Parietal lobe (tissue), 2 donors: ENCODE measurements around the genes C10orf82 and HSPA12A.

DNA sequence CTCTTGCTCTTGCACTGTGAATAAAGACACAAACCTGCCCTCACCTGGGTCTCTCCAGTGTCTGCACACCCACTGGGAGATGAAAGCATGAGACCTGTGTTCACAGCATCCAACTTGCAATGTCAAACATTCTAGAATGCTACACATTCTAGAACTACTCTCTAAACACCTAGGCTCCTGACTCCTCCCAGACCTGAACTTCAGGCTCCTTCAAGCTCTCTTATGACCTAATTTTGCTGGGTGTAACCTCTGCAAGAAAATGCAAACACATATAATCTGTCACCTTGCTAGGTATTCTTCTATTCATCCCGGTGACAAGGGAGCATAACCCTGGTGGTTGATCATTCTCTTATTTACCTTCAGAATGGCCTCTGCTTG, 44.5 kb downstream of the ABLIM1 start:
- RAMPAGE, long total RNA = no peak

DNA sequence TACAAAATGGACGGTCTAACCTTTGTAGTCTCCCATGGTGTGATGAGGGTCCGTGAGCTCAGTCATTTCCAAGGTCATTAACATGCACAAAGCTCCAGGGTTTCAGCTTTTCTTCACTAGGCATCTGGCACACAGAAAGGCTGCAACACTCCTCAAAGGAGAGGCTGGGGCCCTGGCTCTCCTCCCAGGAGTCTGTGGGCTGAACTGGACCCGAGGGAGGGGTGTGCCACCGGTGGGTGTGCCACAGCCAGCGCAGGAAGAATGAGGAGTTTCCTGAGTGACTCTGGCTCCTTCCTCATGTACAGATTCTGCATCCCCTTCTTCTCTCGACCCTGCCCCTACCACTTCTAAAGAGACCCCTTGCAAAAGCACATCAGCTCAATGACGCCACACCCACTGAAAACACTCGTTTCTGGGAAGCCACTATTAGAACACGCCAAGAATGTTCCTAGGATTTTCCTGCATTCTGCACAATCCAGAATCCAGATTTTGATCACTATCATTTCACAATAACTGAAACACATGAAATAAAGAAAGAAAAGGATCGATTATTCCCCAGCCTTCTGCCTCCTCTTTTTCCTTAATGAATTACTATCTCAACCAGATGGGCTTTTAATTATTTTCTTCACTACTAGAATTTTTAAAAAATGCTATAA, 26.3 kb upstream of the ABLIM1 start:
- RAMPAGE, long total RNA = no peak

GRCh38 chr10:114696729-114697694, 38.9 kb upstream of the ABLIM1 start:
- RAMPAGE, long total RNA = no peak

DNA sequence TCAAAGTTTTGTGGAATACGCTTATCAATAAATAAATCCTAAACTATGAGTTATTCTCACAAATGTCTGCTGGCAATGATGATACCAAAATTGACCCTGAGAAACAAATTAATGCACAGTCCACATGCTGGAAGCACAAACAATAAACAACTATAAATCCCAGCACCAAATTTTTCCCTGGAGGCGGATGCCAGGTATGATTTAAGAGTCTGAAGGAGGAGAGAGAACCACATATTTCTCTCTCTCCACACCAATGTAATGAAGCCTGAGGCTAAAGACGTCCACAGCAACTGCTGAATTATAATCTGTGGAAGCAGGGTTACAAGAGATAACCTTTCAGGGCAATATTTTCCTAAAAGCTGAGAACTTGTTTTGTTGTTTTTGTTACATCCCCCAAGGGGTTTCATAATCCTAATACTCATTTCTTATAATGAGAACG, 48.3 kb upstream of the ABLIM1 start:
- RAMPAGE, long total RNA = no peak

- RAMPAGE, long total RNA = no peak
Measured at GRCh38 chr10:114757439-114758273, 63.9 kb upstream of the FHIP2A start.

DNA sequence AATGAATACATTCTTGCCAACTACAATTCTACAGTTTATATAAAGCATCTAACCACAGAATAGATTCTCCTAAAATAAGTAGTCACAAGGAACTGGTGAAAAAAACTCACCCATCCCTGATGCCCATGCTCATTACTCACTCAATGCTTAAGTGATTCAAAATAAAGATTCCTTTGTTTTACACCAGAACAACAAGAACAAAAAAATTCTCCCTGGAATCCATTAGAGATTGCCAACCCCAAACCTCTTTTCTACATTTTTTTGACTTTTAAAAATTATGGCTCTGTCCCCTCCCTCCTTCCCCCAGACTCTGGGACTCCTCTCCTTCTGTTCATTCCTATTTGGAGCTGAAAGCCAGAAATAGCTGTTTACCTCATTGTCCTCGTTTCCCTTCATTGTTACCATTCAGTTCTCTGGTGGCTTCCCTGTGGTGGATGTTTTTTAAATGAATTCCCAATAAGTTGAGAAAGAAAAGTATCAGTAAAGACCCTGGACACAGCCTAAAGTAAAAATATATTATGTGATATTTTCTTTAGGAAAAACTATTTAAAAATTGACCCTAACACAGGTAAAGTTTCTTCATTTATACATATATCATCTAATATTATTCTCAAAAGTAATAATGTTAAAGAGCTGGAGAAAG, 63.2 kb upstream of the FHIP2A start:
- RAMPAGE, long total RNA = no peak

GRCh38 chr10:115001393-115002422, 63.7 kb downstream of the TRUB1 start:
- RAMPAGE, long total RNA = no peak

DNA sequence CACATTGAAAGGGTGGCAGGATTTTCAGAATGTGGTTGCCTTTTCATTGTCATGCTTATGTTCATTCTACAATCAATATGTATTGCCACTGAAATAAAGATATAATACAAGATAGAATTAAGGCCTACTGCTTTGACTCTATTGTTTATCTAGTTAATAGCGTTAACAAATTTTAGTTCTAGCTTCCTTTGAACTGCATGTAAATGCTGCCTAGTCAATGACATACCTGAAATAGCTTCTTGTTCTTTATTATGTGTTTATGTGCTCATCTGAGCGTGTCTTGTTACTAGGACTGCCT, 465.4 kb downstream of the GFRA1 start:
- RAMPAGE, long total RNA = no peak

- RAMPAGE, long total RNA = no peak
Measured at GRCh38 chr10:116216672-116217146, 56.3 kb downstream of the GFRA1 start.

- RAMPAGE, long total RNA = no peak
Measured at GRCh38 chr10:116274045-116274377, 1.0 kb upstream of the GFRA1 start.

GRCh38 chr10:116669783-116670721, at the start of gene C10orf82:
Gene C10orf82 (minus strand): TSS chr10:116669966.
- RAMPAGE, long total RNA = no peak

- RAMPAGE, long total RNA = no peak
Measured at GRCh38 chr10:116741779-116742387, 483 bp downstream of the HSPA12A start.

DNA sequence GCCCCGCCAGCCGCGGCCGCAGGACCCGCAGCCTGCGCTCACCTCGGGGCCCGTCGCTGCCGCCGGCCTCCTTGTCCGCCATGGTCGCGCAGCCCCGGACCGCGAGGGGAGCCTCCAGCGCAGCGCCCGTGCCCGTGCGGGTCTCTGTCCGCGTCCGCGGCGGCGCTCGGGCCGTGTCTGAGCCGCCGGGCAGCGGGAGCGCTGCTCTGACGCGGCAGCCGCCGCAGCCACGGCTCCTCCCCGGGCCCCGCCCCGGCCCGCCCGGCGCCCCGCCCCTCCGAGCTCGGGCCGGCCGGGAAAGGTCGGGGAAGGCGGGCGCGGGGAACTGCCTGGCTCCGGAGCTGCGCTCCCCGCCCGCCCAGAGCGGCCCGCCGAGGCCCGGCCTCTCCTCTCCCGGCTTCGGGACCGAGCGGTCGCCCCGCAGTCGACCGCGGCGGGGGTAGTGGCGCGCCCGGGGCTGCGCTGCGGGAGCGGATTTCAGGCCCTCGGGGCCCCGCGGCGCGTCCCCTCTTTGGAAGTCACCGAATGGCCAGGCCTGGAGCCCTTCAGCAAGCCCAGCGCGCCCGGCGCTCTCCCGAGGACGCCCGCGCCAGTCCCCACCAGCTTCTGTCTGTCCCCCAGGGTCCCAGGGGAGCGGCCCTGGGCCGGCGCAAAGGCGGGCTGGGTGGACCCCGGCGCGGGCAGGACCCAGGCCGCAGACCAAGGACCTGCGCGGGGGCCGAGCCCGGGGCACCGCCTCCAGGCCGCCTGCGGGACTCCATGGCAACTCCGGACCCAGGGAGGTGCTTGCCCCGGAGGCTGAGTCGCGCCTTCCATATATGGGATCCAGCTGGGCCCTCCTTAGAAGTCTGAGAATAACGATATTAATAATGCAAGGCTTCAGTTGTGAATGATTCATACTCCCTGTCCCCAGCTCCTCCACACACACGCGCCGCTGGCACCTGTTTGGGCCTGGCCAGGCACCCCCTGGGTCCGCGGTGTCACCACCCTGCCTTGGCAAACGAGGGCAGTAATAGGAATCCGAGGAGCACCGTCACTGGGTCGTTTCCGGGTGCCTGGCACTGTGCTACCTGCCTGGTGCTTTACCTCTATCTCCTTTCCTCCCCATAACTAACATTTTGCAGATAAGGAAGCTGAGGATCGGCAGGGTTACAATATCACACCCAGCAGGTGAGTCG, at the start of gene HSPA12A:
HSPA12A (minus strand) TSS at position 179 of the 1,178 bp plus-strand sequence.
- RAMPAGE, long total RNA = no peak

DNA sequence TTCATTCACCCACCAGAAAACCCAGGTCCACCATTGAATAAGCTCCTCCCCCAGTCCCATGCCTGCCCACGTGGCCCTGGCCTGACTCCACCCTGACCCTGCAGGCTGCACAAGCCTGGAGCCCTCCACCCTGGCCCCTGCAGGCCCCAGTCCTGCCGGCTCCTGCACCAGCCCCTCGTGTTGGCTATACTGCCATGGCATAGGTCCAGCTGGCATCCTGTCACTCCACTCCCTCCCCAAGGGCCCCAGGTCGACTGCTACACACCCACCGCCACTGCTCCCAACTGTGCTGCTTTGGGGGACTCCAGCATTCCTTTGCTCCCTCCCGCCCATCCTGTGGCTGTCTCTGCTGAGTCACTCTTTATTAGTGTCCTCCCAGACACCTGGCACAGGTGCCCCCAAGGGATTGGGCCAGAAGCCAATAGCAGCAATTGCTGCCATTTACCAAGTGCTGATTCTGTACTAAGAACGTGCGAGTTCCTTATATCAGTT, 32.4 kb upstream of the HSPA12A start:
- RAMPAGE, long total RNA = no peak

DNA sequence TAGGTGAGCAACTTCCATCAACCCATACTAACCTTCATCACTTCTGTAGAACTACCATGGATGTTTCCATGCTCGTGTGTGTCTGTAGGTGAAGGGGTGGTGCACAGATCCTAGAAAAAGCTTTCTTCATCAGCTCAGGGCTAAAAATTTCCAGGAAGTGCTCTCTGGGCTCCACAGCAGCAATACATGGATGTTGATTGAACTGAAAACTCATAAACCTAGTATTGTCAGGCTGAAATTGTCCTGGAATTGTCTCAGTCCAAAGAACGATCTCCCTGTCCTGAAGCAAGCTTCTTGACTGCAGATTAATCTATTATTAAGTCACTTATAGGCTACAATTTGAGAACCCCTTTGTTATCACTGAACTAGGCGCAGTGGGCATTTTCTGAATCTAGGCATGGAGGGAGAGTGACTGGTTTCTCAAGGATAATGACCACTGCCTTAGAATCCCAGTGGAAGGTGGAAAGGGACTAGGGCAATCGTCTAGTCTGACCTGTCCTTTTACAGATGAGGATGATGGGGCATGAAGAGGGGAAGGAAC, 39.8 kb downstream of the ENO4 start:
- RAMPAGE, long total RNA = no peak

GRCh38 chr10:117241543-117242132, 724 bp downstream of the SLC18A2 start:
- RAMPAGE, long total RNA = no peak

GRCh38 chr10:117278725-117279482, 38.0 kb downstream of the SLC18A2 start:
- RAMPAGE, long total RNA = no peak

- RAMPAGE, long total RNA = no peak
Measured at GRCh38 chr10:117309317-117309909, 65.8 kb downstream of the PDZD8 start.

- RAMPAGE, long total RNA = no peak
Measured at GRCh38 chr10:117371119-117371499, 4.1 kb downstream of the PDZD8 start.

GRCh38 chr10:117533403-117533867, 9.1 kb upstream of the EMX2 start:
- RAMPAGE, long total RNA = no peak